Melanocyte of skin (primary cell): ENCODE results near the genes ENSG00000269825, ZNF347, VN1R2 and MYADM.

DNA sequence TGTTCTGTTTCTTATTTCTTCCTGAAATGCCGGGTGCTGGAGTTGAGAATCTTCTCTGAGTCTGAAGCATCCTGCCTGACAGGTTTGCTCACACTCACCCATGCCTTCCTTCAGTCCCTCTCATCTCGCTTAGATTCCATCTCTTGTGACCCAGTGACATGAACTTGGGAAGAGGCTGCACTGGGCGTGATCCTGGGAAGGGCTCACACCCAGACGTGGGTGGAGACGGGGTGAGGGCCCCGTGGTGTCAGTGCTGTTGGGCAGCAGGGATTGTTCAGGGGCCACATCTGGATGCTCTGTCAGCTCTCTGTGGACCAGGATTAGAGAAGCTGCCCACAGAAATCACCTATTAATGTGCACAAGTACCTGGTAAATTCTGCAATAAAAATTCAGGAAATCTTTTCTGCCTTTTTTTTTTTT lies 8.2 kb downstream of the ZNF766 start:
- CAGE, long polyA plus RNA, 2 experiments, result no peak in any of the 2 experiments

GRCh38 chr19:52323365-52324038 lies 12.5 kb upstream of the ZNF610 start:
- CAGE, long polyA plus RNA, 2 experiments, result no peak in any of the 2 experiments

DNA sequence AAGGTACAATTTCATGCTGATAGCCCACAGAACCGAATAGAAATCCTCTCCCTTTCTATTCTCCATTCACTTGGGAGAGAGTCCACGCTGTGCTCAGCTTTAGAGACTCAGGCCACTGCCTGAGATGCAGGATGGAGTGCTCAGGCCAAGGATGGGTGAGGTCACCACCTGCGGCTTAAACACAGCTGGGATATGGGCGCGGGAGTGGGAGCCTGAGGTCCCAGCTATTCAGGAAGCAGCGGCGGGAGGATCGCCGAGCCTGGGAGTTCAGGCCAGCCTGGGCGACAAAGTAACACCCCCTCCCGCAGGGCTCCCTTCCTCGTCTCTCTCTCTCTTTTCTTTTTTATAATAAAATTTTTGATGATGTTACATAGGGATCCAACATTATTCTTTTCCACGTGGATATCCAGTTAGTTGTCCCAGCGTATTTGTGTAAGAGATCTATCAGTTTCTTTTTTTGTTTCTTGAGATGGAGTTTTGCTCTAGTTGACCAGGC lies 51.6 kb downstream of the ENSG00000269825 start:
- CAGE, long polyA plus RNA, 2 experiments, result no peak in any of the 2 experiments

DNA sequence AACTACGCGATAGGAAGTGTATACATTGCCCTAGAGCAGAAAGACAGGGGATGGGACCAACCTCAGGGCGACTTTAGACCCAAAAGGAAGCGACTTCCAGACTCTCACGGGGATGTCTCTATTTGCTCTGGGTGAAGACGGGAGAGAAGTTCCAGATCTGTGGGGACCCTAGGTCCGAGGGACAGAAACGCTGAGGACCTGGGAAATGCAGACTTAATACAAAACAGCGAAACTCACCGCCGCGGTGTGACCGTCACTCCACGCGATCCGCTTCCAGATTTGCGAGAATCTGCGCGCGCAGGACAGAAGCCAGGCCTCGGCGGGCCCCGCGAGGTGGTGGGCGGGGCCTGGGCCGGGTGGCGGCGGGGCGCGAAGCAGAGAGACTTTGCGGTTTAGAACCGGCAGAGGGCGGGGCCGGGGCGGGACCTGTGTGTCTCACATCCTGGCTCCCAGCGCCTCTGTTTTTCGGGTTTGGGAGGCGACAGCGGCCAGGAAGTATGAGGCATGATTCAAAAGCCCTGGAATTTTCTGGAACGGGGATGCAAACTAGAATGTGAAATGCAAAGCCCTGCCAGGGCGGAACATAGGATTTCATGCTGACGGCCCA lies at the start of gene ENSG00000269825:
ENSG00000269825 (minus strand) TSS at position 291 of the 607 bp plus-strand sequence.
- CAGE, long polyA plus RNA, 2 experiments, result no peak in any of the 2 experiments

DNA sequence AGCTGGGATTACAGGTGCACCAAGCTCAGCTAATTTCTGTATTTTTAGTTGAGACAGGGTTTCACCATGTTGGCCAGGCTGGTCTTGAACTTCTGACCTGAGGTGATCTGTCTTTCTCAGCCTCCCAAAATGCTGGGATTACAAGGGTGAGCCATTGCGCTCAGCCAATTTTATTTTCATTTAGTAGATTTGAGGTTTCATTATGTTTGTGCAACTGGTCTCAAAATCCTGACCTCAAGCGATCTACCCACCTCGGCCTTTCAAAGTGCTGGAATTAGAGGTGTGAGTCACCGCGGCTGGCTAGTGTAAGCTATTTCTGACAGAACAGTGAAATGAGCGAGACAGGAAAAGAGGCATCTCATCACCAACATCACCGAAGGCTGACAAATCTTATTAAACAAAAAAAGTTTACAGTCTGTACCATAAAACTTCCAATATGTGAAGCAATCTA lies 12.1 kb upstream of the ZNF888 start:
- CAGE, long polyA plus RNA, 2 experiments, result no peak in any of the 2 experiments

DNA sequence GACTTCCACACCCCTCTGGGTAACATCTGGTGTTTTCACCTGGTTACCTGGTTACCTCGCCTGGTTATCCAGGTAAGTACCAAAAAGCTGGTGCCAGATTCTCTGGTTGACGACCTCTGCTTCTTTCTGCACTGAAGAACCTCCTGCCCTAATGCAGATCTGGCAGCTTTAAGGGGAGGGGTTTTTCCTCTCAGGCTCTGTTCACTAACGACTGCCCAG lies 256 bp downstream of the ERVV-2 start:
- CAGE, long polyA plus RNA, 2 experiments, result no peak in any of the 2 experiments

DNA sequence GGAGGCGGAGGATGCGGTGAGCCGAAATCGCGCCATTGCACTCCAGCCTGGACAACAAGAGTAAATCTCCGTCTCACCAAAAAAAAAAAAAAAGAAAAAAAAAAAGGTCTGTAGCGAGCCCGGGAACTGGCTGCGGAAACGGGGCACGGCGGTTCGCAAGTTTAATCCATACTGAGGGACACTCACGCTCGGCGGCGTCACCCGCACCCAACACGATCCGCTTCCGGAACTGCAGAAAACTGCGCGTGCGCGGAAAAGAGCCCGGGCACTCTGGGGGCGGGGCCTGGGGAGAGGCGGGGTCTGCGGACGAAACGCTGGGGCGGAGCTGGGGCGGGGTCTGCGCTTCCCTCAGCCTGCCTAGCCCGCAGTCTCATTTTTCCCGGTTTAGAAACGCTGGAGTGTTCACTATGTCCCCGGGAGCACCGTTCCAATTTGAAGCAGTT lies at the start of gene ZNF347:
ZNF347 (minus strand) TSS at position 231 of the 443 bp plus-strand sequence.
- CAGE, long polyA plus RNA, 2 experiments, result no peak in any of the 2 experiments

GRCh38 chr19:53257948-53258514 lies at the start of gene VN1R2:
Gene VN1R2, plus strand, starts transcription at chr19:53258292.
- CAGE, long polyA plus RNA, 2 experiments, result no peak in any of the 2 experiments

- CAGE, long polyA plus RNA, 2 experiments, result no peak in any of the 2 experiments
These were observed 479 bp downstream of the ZNF525 start for GRCh38 chr19:53365841-53366526.

GRCh38 chr19:53389946-53390549 lies 4.9 kb upstream of the ZNF765 start:
- CAGE, long polyA plus RNA, 2 experiments, result no peak in any of the 2 experiments

- CAGE, long polyA plus RNA, 2 experiments, result no peak in any of the 2 experiments
These were observed 480 bp downstream of the ZNF765 start for GRCh38 chr19:53395255-53396003.

- CAGE, long polyA plus RNA, 2 experiments, result no peak in any of the 2 experiments
These were observed 1.4 kb downstream of the ZNF765 start for GRCh38 chr19:53396346-53396721.

DNA sequence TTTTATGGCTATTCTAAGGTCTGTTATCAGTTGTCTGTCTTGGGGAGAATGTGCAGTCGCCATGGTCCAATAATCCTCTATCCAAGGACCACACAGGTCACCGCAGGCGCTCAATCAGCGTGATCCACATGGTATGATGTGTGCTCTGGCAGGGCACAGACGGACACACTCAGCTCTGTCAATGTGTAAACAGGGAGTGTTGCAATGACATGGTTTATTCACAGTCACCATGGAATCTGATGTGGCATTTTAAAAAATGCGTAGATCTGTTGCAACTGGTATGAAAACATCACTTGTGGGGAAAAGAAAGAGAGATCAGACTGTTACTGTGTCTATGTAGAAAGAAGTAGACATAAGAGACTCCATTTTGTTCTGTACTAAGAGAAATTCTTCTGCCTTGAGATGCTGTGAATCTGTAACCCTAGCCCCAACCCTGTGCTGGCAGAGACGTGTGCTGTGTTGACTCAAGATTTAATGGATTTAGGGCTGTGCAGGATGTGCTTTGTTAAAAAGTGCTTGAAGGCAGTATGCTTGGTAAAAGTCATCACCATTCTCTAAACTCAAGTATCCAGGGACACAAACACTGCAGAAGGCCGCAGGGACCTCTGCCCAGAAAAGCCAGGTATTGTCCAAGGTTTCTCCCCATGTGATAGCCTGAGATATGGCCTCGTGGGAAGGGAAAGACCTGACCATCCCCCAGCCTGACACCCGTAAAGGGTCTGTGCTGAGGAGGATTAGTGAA lies 30.0 kb downstream of the ZNF813 start:
- CAGE, long polyA plus RNA, 2 experiments, result no peak in any of the 2 experiments

GRCh38 chr19:53519124-53519486 lies 18.8 kb upstream of the ZNF331 start:
- CAGE, long polyA plus RNA, 2 experiments, result no peak in any of the 2 experiments

GRCh38 chr19:53538894-53539279 lies 942 bp downstream of the ZNF331 start:
- CAGE, long polyA plus RNA, 2 experiments, result no peak in any of the 2 experiments

- CAGE, long polyA plus RNA, 2 experiments, result no peak in any of the 2 experiments
These were observed 36.4 kb downstream of the ZNF331 start for GRCh38 chr19:53574226-53574839.

DNA sequence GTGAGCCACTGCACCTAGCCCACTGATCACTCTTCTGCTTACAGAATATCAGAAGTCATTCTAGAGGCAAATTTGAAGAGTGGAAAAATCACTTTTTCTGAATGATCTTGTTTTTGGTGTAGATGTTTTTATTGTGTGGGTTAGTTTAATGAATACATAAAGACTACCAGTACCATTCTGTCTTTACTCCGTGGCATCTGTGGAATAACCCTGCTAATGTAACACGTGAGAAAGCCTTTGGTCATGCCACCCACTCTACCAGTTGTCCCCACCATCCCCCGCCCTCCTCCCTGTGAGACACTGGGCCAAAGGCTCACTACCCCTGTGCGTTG lies 41.1 kb downstream of the ZNF331 start:
- CAGE, long polyA plus RNA, 2 experiments, result no peak in any of the 2 experiments

GRCh38 chr19:53867794-53868247 lies at the start of gene MYADM:
Gene MYADM, plus strand, starts transcription at chr19:53867883.
- CAGE, long polyA plus RNA, 2 experiments, result no peak in any of the 2 experiments

GRCh38 chr19:53980908-53981612 lies 10.4 kb upstream of the CACNG6 start:
- CAGE, long polyA plus RNA, 2 experiments, result no peak in any of the 2 experiments

DNA sequence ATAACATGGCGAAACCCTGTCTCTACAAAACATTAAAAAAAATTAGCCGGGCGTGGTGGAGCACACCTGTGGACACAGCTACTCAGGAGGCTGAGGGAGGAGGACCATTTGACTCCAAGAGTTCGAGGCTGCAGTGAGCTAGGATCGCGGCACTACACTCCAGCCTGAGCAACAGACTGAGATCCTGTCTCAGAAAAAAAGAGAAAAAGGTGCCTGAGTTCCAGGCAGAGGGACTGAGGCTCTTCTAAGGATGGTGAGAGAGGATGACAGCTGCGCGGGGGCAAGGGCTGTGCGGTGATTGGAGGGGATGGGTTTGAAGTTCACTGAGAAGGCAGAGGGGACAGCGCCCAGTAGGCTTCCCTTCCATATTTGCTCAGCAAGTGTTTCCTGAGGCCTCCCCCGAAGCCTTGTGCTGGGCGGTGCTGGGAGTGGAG lies 6.7 kb upstream of the CACNG6 start:
- CAGE, long polyA plus RNA, 2 experiments, result no peak in any of the 2 experiments